PFSK-1 (cell line): ENCODE measurements around the genes NPTN, STOML1 and PPCDC.

GRCh38 chr15:73632866-73634097 is at the start of gene NPTN:
Gene NPTN, minus strand, starts transcription at chr15:73633389.
- RRBS, result under 1% methylated on average over 12 of the region's 91 CpGs

GRCh38 chr15:73708001-73708641 is 23.9 kb downstream of the CD276 start:
- RRBS, result no CpG with 5 or more reads among the region's 10 CpGs

- RRBS, result no CpG with 5 or more reads among the region's 4 CpGs
Observed at GRCh38 chr15:73809715-73810208, 56.6 kb upstream of the INSYN1 start.

DNA sequence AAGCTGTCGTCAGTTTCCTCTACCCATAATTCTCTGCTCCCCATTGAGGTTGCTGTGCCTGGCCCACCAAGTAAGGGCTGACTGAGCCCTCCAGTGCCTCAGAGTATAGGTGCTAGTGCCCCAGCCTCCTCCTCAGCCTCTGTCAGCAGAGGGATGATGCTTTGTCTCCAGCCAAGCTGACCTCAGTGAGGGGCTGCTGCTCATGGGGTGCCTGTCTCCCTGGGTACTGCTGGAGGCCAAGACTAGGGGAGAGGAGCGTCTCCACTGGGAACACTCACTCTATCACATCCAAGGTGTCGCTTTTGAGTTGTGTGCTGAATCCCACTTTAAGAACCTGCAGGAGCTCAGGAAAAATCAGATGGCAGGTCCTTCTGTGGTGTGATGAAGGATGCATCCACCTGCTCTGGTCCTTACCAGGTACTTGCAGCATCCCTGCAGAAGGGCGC is 3.0 kb downstream of the LOXL1 start:
- RRBS, result no CpG with 5 or more reads among the region's 4 CpGs

DNA sequence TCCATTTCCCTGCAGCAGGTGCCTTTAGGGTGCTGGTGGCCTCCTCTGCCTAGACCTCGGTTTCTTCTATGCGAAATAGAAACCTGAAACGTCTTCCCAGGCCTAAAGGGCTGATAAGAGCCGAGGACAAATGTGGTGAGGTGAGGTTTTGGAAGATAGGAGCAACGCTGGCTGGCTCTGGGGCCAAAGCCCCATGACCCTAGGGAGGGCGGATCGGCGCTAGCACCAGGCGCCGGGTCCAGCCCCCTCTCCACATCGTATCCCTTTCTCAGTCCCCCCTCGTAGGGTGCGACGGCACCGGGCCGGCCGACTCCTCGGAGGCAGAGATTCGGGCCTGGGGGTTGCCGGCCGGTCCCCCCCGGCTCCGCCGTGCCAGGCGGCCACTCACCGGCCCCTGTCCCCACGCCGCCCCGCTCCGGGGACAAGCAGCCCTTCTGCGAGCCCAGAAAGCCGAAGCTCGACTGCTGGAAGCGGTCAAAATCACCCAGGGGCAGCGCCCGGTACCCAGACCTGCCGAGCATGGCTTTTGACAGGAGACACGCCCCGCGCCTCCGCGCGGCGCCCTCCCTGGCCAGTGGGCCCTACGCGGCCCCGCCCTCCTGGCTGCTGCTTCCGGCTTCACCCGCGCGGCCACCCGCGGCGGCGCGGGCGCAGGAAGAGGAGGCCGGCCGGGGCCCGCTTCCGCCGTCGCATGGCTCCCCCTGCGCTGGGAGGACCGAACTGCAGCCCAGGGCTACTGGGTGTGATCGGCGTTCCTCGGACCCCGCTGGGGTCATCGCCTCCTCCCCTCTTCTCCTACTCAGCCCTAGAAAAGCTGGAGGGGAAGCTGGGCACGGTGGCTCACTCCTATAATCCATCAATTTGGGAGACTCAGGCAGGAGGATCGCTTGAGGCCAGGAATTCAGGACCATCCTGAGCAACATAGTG is at the start of gene STOML1:
Gene STOML1 (minus strand): TSS at position 593 of the 927 bp plus-strand sequence.
- RRBS, result under 1% methylated on average over 28 of the region's 72 CpGs

DNA sequence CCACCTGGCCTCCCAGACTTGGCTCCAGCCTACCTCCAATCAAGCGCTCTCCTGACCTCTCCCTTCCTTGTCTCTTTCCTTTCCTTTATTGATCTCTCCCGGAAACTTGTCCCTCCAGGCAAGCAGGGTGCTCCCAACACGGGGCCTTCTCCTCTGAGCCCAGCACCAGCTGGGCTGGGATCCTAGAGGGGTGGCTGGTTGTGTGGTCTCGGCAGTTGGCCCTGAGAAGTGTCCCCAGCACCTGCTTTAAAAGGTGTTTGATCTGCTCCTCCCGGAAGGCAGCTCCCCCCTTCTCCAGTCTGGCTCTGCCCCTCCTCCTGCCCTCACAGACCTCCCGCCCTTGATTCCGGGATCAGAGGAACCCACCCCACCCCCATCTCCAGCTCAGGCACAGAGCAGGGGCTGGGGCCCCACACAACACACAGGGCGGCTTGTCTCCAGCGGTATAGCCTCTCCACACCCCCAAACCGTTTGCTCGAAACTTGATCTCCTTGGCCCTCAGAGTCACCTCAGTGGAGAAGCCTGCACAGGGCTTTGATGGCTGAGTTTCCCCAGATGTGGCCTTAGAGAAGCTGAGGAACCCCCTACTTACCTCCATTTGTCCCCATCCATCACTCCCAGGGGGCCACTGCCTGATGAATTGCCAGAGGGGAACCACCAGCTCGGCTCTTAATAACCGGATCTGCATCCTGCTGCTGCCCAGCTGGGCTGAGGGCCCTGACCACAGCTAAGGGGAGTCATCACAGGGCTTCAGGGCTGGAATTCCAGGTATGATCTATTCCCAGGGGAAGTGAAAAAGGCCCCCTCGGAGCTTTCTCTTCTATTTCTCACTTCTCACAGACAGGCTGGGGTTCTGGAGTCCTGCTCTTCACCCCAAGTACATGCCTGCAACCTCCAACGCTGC is 6.4 kb upstream of the STRA6 start:
- RRBS, result 42% methylated on average over 3 of the region's 15 CpGs

DNA sequence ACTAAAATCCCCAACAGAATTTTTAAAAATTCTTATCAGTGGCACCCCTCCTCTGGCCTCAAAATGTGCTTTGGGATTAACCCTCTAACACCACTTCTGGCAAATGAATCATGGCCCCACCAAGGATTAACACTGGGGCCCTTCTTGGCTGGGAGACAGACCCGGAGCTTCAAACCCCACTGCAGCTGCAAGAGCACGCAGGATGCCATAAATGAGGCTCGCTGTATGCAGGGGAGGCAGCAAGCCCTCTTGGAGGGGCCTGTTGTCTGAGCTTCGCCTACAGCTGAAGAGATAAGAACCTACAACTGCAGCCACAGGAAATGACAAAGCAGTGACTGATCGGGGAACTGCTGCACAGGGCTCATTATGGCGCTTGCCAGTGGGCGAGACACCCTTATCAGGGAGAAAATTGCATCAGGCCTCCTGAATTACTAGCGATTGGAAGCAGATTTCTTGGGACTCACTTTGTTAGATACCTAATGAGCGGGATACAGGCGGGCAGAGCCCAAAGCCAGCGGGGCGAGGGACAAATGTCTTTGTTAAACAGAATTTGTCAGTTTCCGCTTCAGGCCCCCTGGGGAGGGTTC is 54.9 kb downstream of the CCDC33 start:
- RRBS, result no CpG with 5 or more reads among the region's 13 CpGs

- RRBS, result no CpG with 5 or more reads among the region's 8 CpGs
Observed at GRCh38 chr15:74350621-74351076, 16.8 kb downstream of the CYP11A1 start.

DNA sequence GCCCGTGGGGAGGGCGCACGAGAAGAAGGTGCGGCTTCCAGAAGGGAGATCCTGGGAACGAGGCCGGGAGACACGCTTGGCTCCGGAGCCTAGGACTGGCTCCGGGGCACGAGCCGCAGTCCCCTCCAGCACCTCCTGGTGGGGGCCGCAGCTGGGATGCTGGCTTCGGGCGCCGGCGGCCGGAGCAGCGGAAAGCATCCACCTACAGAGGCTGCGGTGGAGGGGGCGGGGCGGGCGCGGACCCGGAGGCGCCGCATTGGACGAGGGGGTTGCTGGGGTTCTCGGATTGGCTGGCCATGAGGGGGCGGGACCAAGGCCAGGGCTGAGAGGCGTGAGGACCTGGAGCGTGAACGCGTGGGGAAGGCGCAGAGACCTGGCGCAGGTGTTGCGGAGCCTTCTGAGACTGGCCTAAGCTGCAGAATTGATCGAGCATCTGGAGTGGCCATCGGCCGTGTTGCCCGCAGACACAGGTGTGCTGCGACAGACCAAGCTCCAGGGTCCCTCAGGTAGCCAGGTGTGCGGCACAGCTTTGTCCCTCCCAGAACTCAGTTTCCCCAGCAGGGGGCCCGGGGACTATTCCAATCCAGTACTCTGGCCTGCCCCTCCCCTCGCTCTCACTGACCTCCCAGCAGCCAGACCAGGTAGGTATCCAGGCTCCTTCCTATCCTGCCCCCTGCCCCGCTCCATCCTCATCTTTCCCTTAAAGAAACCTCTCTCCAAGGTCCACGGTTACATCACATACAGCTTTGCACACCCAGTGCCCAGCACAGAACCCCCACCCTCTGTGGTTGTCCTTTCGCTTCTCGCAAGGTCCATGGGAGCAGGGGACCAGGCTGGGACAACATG is 7.0 kb upstream of the CYP11A1 start:
- RRBS, result 1% methylated on average over 21 of the region's 48 CpGs

GRCh38 chr15:74409772-74410198 is 24.0 kb downstream of the SEMA7A start:
- RRBS, result 91% methylated on average over 3 of the region's 11 CpGs

GRCh38 chr15:74578581-74579241 is 36.9 kb upstream of the CLK3 start:
- RRBS, result no CpG with 5 or more reads among the region's 7 CpGs

DNA sequence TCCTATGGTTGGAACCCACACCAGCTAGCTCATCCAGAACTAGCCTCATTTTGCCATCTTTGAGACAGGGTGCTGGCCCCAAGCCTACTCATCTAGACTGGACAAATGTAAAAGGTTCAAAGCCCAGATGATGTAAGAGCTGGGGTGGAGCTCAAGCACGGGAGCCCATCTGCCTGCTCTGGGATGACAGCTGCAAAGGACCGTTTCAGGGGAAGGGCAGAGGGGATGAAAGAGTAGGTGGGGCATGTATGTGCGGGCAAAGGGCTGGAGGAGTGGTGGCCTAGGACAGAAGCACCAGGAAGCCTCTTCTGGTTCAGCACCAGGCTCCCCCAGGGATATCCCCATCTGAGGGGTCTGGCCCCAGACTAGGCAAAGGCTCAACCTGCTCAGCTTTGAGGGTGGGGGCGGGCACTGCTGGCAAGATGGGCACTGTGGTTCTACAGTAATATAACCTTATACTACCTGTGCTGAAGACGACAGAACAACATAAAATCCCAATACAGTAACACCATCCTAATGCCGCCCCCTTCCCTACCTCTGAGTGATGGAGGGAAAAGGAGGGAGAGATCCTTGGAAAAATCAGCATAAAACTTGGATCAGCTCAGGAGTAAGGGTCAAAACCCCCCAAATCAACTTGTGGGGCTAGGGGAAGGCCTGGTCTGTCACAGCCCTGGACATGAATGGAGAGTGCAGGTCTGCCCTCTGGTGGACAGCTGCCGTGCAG is 16.0 kb downstream of the CLK3 start:
- RRBS, result no CpG with 5 or more reads among the region's 7 CpGs

DNA sequence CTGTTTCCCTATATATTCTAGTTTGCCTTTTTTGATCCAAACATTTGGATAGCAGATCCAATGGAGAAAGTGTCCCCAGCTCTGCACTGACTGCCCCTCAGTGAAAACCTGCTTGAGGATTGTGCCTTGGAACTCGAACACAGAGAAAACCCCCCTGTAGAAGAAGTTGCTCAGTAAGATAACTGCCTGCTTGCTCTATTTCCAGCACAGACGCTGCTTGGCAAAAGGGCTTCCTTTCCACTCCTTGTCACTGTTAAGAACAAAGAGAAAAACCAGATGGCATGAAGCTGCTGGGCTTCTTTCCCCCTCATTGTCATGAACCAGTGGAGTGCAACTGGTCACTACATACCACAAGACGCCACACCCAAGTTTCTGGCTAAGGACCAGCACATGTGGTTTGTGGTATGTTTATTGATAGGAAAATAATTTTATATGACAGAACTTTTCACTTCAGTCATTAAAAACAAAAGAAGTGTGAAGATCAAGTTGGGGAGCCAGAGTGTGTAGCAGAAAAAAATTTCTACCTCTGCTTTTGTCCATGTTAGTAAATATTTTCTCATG is 37.7 kb downstream of the CLK3 start:
- RRBS, result no CpG with 5 or more reads among the region's 3 CpGs

DNA sequence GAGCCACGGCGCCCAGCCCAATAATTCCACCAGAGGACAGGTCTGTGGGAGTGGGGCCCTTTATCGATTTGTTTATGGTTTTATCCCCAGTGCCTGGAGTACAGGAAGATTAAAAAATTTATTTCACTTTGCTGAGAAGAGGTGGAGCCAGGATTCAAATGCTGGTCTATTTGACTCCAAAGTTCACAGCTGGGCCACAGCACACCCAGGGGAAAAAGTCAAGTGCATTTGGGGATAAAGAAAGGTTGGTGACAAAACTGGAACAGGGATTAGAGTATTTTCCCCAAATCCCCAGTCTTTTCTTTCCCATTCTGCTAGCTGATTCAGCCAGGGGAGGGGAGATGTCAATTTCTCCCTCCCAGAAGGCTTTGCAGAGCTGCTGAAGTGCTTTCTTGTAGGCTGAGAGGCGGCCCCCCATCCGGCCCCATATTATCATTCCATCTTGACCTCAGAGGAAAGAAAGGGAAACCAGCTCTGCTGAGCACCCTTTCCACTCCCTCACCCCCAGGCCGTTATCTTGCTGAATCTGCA is 2.0 kb upstream of the CSK start:
- RRBS, result no CpG with 5 or more reads among the region's 6 CpGs

DNA sequence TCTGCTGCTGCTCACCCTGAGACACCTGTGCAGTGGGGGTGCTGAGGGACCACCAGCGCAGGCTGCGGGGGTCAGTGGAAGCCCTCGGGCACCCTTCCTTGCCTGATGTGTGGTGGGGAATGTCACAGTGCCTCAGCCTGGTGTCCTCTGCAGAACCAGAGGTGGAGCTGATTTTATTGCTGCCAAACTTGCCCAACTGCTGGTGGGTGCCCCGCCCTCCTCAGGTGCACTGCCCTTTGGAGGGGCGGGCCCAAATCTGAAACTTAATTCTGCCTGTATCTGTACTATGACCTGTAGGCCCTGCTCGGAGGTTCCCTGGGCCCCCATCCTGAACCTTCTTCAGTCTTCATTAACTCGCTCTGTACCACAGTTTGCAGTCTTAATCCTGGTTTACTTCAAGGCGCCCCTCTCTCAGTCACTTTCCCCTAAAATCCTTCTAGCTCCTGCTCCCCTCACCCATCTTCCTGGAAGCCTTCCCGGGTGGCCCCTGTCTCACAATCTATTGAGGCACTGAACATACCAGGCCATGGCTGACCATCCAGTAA is 7.5 kb downstream of the CSK start:
- RRBS, result 66% methylated on average over 1 of the region's 9 CpGs

- RRBS, result no CpG with 5 or more reads among the region's 3 CpGs
Observed at GRCh38 chr15:74896492-74896983, 6.7 kb downstream of the MPI start.

DNA sequence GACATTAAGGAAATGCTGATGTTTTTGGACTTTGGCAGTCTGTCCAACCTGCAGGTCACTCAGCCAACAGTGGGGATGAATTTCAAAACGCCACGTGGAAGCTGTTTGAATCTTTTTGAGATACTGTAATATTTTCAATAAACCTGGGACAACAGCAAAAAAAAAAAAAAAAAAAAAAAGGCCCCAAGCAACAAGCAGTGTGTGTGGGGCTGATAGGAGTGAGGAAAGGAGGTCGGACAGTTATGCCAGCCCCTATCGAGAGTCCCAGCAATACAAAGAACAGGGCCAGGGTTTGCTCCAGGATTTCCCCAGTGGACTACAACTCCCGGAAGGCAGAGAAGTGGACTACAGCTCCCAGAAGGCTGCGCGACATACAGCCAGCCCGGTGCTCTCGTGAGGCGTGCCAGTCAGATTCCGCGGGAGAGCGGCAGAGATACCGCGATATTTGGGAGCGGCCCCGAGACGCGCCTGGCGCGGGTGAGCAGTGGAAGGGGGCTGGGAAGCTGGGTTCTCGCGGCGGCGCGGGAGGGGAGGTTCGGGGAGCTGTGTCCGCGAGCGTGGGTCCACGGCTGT is at the start of gene PPCDC:
Gene PPCDC (plus strand): TSS at position 441 of the 573 bp plus-strand sequence.
- RRBS, result 1% methylated on average over 4 of the region's 31 CpGs

DNA sequence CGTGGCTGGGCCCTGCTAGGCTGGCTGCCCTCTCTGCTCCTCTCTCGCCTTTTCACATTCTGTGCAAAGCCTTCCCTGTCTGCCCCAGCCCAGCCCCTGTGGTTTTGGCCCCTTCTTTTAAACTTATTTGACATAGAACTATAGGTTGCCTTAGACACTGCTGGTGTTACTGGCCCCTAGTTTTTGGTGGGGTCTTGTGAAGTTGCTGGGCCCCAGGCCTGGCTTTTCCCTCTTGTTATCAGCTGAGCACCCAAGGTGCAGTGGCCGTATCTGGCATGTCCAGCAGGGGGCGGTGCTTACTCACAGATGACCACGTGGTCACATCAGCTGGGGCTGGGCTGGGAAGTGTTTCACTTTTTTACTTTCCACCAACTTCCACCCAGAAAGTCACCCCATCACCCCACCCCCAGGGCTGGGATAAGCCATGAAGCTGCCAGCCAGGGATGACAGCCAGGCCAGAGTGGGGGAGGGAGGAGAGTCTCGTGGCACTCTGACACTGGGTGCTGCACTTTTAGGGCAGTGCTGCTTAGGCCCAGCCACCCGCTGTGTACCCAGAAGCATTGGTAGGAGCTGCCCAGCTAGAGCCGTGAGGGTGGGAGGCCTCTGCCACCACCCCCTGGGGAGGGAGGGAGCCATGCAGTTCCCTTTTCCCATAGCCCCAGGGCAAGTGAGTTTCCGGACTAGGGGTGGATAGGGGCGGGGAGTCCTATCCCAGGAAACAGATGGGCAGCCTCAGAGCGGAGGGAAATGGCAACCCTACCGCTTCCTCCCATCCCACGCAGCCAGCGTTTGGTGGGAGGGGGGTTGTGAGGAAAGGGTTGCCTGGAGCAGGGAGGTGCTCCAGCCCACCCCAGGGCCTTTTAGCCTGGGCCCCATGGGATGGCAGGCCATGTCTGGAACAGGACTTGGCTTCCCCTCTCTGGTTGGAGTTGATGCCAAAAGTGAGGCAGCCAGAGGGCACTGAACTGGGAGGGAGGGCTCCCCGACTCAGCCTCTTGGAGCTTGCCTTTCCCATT is 6.1 kb downstream of the PPCDC start:
- RRBS, result no CpG with 5 or more reads among the region's 15 CpGs

GRCh38 chr15:75195489-75195826 is 6.2 kb upstream of the C15orf39 start:
- RRBS, result no CpG with 5 or more reads among the region's 14 CpGs

DNA sequence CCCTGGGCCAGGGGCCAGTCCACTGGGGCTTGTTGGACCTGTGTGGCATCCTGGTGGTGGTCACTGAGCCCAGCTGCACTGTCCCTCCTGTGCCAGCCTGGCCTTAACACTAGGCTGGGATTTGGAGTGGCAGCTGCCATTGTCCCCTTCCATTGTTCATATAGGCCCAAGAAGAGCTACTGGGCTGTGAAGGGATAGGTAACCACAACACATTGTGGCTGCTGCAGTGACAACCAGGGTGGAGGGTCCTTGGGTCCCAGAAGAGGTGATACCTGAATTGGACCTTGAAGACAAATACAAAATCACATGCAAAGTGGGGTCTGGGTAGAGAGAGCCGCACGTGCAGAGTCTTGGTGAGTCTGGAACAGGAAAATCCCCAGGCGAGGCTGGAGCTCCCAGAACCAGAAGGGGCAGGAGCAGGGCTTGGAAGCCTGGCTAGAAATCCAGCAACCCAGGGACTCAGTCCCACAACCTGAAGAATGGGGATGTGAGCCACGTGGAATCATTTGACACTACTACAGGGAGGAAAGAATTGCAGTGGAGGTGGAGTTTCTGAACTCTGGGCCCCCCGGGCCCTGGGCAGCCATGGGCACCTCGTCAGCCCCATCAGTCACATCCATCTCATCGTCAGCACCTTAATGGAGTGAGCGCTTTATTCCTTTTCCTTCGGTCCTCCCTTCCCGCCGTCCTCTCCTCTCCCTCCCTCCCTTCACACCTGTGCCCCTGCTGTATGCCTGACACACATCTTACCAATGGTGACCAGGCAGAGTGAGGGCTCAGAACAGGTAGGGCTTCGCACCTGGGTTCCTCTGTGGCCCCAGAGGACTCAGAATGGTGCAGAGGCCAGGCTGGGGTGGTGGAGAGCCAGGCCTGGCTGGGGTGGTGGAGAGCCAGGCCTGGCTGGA is 11.2 kb downstream of the C15orf39 start:
- RRBS, result no CpG with 5 or more reads among the region's 12 CpGs